Mesothelial cell of epicardium (in vitro differentiated cells): ENCODE data around the genes HTR7, RPP30, ANKRD1 and KIF11.

DNA sequence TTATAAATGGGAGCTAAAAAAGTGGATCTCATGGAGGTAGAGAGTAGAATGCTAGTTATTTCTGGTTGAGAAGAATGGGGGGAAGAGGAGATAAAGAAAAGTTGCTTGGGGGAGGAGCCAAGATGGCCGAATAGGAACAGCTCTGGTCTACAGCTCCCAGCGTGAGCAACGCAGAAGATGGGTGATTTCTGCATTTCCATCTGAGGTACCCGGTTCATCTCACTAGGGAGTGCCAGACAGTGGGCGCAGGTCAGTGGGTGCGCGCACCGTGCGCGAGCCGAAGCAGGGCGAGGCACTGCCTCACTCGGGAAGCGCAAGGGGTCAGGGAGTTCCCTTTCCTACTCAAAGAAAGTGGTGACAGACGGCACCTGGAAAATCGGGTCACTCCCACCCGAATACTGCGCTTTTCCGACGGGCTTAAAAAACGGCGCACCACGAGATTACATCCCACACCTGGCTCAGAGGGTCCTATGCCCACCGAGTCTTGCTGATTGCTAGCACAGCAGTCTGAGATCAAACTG lies 549.2 kb downstream of the KIF20B start:
- PRO-cap = no peak

DNA sequence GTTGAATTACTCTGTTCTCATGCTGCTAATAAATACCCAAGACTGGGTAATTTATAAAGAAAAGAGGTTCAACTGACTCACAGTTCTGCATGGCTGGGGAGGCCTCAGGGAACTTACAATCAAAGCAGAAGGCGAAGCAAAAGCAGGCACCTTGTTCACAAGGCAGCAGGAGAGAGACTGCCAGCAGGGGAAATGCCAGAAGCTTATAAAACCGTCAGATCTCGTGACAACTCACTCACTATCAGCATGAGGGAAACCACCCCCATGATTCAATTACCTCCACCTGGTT lies 191.6 kb downstream of the HTR7 start:
- PRO-cap = no peak

DNA sequence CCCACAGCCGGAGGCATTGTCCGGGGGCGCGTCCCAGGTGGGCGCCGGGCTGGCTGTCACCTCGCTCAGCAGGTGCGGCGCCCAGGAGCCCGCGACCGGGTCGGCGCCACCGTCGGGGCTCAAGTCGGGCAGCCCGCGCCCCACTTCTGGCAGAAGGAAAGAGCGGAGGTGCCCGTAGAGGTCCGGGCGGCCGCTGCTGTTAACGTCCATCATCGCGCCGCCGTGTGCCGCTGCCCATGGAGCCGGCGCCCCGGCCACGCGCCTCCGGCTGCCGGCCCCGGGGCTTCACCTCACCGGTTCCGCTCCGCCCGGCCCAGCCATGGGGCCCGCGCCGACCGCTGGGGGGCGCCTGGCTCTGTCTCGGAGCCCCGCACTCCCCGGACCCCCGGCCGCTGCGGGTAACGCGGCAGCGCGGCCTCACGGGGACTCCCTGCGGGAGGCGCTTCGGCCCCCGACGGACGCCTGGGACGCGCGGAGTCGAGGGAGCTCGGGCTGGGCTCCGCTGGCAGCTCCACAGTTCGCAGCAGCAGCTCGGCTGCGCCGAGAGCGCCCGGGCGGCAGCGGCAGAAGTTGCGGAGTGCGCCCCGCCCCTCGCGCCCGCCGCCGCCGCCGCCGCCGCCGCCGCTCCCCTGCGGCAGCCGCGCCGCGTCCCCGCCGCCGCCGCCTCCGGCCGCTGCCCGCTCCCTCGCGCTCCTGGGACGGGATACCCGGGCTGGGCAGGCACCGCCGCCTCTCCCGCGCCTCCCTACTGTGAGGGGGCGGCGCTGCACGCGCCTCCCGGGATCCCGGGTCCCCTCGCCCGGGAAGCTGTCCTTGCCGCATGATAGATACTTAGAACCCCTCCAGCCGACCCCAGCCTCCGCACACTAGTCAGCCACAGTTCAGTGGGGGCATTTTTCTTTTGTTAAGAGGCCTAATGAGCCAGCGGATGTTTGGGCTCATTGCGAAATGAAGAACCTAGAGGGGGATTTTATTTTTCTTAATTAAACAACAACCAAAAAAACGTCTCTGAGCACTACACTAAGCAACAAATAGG lies at the start of gene HTR7:
HTR7 (minus strand) TSS at position 581 of the 1,036 bp plus-strand sequence.
- PRO-cap = no peak

DNA sequence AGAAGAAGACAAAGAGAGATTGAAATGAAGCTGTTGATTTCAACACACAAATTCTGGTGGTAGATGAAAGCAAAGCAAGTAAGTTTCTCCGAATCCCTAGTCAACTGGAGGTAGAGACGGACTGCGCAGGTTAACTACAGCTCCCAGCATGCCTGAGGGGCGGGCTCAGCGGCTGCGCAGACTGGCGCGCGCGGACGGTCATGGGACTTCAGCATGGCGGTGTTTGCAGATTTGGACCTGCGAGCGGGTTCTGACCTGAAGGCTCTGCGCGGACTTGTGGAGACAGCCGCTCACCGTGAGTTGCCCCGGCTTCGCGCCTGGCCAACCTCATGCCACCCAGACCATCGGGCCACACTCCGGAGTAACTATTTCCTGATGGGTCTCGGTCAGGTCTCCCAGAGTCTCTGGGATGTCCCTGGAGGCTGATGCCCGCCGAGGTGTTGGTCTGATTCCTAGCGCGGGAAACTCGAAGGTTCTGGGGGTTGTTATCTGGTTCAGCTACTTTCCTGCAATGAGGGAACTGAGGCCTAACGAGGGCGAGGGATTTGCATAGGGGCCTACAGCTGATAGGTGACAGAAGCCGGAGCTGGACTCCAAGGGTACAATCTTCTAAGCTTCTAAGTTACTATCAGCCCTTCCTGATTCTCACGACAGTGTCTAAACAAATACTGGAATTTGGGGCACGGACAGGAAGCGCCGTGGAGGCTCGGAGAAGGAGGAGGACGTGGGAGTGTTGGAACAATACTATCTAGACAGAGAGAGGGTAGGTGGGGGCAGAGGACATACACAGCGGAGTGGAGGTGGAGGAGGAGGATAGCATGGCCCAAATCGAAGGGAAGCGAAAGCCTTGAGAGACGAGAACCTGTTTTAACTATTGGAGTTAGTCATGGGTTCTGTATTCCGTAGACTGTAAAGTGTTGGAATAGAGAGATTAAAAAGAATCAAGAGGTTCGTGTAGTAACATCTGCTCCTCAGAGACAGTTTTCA lies at the start of gene RPP30:
RPP30 (plus strand) TSS at position 201 of the 987 bp plus-strand sequence.
- PRO-cap = bidirectional peak, plus-strand start at position 201 of the sequence, minus-strand start at position 106 of the sequence; unidirectional peak, plus-strand start at position 201 of the sequence

- PRO-cap = no peak
Observed at GRCh38 chr10:90911671-90911987, 9.3 kb downstream of the ANKRD1 start.

GRCh38 chr10:90920850-90921505 lies at the start of gene ANKRD1:
ANKRD1 (minus strand) TSS chr10:90921087.
- PRO-cap = no peak

DNA sequence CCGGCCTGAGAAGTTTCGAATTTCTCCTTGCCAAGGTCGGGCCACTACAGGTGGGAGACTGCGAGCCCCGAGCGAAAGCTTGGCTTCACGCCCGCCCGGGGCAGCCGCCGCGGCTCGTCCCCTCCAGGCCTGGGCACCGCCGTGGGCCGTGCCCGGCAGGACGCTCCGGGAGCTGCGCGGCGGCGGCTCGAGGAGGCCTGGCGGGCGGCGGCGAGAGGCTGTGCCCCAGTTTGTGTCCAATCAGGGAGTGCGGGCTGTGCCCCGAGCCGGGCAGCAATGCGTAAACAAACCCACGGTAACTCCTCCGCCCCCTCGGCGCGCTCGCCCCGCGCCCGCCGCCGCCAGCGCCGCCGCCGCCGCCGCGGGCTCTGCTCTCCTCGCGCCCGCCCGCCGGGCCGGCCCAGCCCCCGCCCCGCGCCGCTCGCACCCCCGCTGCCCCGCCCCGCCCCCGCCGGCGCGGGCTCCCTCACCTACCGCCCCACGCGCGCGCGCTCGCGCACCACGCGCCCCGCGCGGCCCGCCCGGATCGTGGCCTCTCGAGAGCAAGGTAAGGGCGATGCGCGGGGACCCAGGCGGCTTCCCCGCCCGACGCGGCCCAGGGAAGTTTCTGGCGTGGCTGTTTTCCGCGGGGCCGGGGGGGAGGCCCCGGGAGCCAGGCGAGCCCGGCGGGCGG lies 57.8 kb upstream of the PCGF5 start:
- PRO-cap = unidirectional peak, plus-strand start at position 126 of the sequence; unidirectional peak, minus-strand start at position 370 of the sequence

DNA sequence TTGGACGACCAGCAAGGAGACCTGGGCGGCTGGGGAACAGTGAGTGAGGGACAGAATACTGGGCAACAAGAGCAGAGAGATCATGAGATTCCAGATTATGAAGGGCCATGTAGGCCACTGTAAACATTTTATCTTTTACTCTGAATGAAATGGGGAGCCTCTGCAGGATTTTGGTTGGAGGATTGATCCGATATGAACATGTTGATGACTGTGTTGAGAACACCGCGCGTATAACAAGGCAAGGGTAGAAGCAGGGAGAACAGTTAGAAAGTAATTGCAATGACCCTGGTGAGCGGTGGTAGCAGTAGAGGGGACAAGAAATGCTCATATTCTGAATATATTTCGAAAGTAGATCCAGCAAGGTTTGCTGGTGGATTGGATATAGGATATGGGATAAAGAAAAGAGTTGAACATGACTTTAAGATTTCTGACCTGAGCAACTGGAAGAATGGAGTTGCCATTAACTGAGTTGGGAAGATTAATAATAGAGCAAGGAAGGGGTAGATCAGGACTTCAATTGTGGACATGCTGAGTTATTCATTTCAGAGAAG lies 24.0 kb downstream of the PCGF5 start:
- PRO-cap = no peak

- PRO-cap = no peak
Observed at GRCh38 chr10:91245310-91246017, 25.0 kb downstream of the PCGF5 start.

- PRO-cap = no peak
Observed at GRCh38 chr10:91298134-91298794, 77.8 kb downstream of the PCGF5 start.

DNA sequence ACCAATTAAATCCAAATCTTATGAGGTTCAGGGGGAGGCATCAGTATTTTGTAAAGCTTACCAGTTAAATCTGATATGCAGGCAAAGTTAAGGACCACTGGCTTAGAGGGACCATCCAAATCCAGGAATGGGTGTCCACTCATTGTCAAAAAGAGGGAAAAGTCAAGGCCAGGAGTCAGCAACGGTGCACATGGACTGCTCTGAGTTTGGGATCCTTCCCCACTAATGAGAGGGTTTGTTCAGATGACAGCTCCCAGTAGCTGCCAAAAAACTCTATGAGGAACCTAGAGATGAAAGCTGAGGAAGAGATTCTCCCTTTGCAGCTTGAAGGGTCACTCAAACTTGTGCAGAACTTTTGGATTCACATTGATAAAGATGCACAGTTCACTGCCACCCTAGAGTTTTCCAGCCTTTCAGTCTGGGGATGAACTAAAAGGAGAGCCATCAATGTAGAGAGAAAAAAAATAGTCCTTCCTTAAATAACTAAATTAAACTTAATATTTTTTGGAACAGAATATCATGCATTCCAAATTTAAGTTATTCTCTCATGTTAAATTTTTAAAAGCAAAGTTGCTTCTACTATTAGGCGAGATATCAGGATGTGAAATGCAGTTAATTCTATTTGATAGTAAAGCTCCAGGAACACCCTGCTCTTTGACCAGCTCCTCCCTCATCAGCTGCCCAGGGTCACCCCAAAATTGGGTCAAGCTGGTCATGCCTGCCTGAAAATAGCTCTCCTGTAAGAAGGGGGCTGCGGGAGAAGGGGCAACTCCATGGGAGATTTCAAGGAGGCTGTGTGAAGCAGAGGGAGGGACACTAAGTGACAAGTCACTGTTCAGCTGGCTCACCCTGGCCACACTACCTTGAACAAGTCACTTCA lies 6.2 kb downstream of the PPP1R3C start:
- PRO-cap = no peak

- PRO-cap = no peak
Observed at GRCh38 chr10:91805771-91806199, 7.6 kb downstream of the TNKS2 start.

- PRO-cap = no peak
Observed at GRCh38 chr10:91848349-91848859, 50.2 kb downstream of the TNKS2 start.

DNA sequence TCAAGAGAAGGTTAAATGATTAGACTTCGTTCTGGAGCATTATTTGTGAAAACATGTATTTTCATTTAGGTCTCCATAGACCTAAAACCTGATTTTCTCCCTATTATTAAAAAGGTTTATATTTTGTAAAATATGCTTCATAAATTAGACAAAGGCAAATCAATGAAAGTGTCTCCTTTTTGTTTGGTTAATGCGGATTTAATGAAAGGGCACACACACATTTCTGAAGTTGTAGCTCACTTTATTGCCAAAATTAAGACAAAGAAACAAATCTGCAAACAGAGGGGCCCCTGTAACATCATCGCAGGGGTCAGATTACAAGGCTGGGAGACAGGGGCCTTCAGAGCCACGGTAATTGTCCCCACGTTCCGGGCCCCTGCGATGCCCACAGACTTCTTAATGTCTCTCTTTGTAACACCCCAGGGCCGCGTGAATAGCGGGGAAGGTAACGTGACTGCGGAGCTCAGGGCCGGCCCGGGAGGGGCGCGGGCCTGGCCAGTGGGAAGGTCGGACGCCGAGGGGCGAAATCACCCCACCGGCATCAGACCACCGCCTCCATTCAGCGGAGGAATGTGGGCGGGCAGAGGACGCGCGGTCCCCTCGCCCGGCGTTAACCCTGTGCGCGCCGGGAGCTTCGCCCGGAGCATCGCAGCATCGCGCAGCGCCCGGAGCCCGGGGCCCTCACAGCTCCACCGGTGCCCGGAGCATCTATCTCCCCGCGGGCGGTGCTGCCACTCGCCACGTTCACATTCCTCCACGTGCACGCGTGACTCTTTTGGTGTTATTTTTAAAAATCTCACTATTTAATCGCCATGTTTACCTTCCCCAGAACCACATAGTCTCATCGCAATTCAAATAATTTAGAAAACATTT lies 22.2 kb downstream of the FGFBP3 start:
- PRO-cap = no peak

DNA sequence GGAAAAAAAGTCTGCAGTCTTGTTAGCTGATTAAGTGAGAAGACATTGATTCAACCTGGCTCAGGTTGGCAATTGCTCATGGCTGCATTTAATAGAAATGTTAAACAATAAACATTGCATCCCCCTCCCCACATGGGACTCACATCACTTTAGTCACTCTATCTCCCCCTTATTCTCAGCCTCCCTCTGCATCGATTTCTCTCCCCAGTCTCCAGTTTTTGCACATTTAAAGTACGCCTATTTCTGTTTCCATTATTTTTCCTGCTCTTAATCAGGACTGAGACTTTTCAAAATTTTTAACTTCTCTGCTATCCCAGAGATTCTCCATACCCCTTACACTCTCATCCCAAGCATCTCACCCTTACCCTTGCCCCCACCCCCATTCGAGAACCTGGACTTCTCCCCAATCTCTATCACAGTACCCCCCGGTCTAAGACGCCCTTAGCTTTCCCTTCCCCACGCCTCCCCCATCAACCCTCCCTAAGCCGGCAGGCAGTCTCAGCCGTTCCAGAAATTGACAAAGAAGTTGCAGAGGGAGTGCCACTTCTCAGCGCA lies 1.5 kb downstream of the FGFBP3 start:
- PRO-cap = no peak

DNA sequence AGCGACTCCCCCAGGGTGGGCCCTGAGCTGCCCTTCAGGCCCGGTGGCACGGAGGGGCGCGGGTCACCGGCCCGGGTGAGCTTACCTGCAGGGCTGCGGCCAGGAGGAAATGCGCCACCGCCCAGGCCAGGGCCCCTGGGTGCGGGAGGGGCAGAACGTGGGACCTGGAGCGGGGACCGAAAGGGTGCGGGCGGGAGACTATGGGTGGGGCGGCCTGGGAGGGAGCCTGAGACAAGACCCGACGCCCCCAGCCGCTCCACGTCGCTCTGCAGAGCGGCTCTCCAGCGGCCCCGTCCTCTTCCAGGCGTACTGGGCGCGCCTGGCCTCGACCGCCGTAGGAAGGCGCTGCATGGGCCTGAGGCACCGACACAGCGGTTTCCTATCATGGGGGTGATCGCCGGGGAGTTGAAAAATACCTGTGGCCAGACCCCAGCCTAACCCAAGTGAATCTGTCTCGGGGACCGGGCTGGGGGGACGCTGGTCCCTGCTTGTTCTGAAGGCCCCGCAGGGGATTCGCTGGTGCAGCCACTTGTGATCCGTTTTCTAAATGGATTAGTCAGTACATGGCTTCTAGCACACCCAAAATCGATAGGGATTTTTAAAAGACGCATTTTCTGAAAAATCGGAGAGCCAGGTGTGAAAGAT lies 122.3 kb downstream of the BTAF1 start:
- PRO-cap = no peak

- PRO-cap = no peak
Observed at GRCh38 chr10:92239537-92240282, 51.2 kb downstream of the CPEB3 start.

DNA sequence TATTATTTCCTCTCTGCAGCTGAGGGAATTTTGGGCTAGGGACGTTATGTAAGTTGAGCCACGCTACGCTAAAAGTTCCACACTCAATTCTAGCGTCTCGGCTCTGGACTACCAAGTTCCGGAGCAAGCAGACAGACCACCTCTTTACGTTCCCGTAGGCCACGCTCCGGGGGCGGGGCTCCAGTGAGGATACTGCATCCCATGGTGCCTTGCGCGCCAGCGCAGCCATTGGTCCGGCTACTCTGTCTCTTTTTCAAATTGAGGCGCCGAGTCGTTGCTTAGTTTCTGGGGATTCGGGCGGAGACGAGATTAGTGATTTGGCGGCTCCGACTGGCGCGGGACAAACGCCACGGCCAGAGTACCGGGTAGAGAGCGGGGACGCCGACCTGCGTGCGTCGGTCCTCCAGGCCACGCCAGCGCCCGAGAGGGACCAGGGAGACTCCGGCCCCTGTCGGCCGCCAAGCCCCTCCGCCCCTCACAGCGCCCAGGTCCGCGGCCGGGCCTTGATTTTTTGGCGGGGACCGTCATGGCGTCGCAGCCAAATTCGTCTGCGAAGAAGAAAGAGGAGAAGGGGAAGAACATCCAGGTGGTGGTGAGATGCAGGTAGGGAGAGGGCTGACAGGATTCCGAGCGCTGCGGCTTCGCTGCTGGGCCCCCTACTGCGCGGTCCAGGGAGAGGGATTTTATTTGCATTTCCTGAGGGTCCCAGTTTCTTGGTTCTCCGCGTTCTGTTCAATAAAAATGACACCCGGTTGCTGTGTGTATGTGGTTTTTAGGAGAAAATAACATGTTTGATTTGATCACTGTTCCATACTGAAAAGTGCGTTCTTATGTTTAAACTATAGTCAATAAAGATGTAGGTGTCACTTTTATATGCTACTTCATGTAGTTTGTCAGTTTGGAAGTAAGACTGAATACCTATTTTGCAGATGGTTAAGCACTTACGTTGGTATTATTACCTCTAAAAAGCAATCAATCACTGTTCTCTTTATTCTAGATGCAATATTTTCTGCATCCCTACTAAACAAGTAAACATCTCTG lies at the start of gene KIF11:
KIF11 (plus strand) TSS at position 281 of the 1,041 bp plus-strand sequence.
- PRO-cap = bidirectional peak, plus-strand start at position 281 of the sequence, minus-strand start at position 110 of the sequence

DNA sequence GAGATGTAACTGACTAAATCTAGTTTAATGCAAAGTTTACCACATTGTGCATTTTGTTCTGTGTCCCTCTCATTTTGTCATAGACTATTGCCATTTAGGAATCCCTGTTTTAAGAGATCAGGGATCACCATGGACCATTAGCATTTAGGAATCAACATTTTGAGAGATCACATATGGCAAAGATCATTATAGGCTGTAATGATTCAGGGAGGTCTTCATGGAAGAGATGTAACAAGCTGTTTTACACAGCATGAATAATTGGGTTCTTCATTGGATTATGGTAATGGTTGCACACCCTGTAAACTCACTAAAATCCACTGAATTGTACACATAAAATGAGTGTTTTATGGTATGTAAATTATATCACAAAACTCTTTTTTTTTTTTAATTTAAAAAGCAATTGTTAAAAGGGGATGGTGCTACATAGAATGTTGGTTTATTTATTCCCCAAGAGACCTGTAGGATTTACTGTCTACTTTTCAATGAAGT lies 41.0 kb upstream of the HHEX start:
- PRO-cap = no peak

GRCh38 chr10:92691438-92692049 lies 1.8 kb downstream of the HHEX start:
- PRO-cap = no peak